Mucosa of descending colon (tissue), 1 donor: ENCODE measurements around a stretch of chr5.

GRCh38 chr5:180829015-180830060 lies 26.7 kb upstream of the MGAT1 start:
- PRO-cap, result unidirectional peak, plus-strand start at chr5:180829368

- PRO-cap, result no peak
Observed at GRCh38 chr5:181043133-181043626, 3.1 kb downstream of the BTNL9 start.

DNA sequence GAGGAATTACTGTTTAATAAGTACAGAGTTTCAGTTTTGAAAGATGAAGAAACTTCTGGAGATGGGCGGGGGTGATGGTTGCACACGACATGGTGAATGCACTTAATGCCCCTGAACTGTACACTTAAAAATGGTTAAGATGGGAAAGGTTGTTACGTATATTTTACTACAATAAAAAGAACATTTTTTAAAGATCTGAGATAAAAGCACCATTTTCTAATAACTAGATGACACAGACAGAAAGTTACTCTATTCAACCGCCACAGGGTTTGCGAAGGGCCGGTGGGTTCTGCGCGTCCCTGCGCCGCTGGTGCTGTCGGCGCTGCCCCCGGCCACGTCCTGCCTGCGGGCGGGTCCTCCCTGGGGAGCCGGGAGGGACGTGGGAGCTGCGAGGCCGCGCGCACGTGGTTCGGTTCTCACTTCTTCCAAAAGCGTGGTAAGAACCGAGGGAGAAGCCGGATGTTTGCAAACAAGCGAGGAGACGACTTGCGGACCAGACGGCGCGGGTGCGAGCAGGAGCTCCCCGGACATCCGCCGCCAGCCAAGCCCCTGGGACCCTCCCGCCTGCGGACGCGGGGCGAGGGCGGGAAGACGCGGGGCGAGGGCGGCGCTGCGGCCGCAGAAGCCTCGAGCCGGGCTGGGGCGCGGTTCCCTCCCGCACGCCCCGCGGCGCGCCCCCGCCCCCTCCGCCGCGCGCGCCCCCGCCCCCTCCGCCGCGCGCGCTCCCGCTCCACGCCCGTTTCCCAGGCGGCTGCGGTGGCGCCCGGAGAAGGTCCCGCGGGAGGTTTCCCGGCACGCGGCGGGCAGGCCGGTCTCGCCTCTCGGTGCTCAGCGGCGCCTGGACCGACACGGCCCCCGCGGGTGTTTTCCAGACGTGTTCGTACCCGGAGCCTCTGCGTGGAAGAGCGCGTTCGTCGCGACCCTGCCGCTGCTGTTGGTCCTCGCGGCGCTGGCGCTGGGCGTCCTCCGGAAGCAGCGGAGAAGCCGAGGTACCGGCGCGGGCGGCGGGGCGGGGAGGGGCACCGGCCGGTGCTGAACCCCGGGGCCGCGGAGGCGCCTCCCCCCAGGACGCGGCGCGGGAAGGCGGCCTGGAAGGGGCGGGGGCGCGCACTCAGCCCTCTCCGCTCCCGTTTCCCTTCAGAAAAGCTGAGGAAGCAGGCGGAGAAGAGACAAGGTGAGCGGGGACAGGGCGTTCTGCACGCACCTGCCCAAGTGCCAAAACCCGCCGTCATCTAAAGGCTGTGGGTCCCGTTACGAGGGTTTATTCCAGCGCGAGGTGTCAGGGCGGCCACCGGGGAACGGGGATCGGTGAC lies 12.7 kb downstream of the BTNL9 start:
- PRO-cap, result no peak

DNA sequence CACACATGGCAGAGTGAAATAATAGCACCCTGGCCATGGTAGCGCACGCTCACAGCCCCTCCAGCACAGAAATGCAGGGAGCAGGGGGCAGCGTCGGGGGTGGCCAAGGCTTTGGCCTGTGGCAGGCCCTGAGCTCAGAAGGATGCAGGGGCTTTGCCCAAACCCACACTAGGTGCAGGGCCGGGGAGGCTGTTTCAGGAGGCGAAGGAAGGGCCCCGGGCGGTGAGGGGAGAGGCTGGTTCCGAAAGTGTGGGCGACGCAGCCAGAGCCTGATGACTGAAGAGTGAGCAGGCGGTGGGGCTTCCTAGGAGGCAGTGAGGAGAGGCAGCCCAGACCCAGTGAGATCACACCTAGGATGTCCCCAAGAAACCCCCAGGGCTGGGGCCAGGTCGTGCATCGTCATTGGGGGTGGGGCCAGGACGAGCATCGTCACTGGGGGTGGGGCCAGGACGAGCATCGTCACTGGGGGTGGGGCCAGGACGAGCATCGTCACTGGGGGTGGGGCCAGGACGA lies 13.0 kb downstream of the OR2V2 start:
- PRO-cap, result no peak

DNA sequence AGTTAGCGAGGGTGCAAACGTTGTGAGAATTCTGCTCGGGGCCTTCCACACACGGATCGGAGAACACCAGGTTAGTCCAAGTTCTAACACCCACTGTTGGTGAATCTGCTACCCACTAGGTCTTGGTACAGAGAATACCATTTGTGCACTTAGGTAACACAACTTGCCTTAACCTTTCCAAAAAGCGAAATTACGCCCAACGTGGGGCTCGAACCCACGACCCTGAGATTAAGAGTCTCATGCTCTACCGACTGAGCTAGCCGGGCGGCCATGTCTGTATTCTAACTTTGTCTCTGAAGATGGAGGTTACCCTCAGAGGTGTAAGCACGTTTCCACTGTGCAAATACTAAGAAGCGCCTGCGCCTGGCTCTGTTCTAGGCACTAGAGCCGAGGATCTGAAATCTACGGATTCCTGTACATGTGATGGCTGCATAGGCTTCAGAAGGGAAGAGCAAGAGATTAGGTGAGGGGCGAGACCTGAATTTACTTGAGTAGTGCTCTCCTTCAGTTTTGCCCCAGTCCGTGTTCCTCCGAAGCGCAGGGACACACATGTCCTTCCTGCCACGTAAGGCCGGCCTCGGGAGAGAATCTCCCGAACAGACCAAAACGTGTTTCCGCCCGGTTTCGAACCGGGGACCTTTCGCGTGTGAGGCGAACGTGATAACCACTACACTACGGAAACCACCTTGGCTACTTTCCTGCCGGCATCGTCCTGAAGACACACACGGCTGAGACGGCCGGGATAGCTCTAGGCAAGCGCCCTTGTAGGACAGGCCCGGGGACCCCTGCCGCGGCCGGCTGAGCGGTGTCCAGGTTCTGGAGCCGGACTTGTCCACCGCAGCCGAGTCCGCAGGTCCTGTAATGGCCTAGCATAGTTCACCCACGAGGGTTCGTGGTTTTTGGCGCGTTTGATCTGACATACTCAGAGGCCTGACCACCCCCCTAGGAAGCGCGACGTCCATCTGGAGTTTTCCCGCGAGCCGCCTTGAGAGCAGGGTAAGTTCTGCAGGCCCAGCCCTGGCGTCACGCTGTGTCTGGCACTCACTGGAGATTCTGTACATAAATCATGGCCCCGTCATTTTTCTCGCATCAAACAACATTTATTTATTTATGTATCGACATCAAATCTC lies 930 bp upstream of the TRIM41 start:
- PRO-cap, result bidirectional peak, plus-strand start at position 721 of the sequence, minus-strand start at position 272 of the sequence

DNA sequence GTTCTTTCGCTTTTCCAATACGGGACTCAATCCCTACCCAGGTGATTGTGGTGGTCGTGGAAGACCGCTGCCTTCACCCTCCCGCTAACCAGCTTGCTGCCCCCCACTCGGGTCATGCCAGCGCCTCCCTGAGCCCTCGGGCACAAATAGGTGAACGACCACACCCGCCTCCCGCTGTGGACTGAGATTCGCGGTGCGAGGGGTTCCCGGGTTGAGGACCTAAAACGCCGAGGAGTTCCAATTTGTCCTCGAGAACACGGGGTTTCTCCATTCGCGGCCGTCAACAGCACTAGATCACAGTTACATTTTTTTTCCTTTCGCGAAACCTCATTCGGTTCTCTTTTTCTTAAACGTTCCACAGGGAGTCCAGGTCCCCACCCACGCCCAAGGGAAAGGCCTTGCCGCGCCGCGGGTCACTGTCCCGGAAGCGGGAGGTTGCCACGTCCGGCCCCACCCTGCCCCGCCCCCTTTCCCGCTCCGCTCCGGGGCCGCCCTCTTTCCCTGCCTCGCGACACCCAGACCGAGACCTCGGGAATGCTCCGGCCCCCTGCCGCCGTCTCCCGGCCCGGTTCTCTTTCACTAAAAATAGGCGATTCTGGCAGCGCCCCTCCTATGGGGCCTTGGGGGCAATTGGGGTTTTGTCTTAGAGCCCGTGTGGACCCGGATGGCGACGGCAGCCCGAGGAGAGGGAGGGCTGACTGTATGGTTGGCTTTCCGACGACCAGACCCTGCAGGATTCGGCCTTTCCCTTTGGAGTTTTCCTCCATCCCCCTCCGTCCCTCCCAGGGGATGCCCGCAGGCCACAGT lies 2.5 kb upstream of the RACK1 start:
- PRO-cap, result unidirectional peak, minus-strand start at position 147 of the sequence; bidirectional peak, plus-strand start at position 523 of the sequence, minus-strand start at position 418 of the sequence

GRCh38 chr5:181265518-181265814 lies 4.5 kb upstream of the TRIM52 start:
- PRO-cap, result no peak